Right lobe of liver (tissue), 4 donors: ENCODE measurements around a stretch of chr20.

DNA sequence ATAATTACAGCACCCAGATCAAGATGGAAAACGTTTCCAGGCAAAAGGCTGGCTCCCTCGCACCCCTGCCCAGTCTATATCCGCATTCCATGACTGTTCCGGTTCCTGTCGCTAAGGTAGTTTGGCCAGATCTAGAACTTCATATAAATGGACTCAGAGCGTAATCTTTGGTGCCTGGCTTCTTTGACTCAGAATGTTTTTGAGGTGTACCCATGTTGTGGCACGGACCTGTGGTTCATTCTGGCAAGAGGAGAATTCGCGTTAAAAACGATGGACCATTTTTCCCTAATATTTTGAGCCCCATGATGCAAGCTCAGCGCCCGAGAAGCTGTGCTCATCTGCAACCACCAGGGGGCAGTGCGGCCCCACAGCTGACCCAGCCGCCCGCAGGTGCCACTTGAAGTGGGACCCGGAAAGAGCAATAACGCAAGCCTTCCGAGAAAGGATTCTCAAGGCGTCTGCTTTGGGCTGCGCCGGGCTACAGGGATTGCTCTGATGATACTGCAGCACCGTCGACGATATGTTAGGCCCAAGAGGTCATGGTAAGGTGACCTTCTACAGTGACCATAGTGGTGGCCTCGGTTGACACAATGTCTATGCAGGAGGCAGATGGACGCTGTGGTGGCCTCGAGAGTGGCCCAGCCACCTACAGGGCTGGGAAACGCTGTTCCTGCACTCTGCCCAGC, 160.2 kb downstream of the ZMYND8 start:
- PRO-cap, 4 experiments: no peak in any of the 4 experiments
- RAMPAGE, long total RNA, 2 experiments: no peak in any of the 2 experiments

DNA sequence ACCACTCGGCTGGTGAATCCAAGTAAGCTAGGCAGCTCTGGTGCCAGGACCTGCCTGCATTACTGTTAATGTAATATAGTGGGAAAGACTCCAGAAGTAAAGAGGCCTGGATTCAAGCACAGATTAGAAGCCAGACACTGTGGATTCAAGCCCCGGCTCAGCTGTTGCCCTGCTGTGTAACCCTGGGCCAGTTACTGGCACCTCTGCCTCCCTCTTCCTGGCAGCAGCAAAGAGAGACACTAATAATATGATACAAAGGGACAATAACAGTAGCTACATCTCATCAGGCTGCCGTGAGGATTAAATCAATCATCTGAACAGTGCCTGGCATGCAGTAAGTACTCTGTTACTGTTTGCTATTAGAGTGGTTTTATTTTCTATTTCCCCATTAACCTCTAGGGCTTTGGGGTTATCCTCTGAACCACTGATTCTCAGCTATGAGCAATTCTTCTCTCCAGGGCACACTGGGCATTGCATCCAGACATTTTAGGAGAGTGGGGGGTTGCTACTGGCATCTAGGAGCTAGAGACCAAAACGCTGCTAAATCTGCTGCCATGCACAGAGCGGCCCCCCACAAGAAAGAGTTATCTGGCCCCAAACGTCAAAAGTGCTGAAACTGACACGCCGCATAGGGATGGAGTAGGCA, 92.9 kb downstream of the ZMYND8 start:
- PRO-cap, 4 experiments: no peak in any of the 4 experiments
- RAMPAGE, long total RNA, 2 experiments: no peak in any of the 2 experiments

GRCh38 chr20:47319394-47319642, 37.2 kb downstream of the ZMYND8 start:
- PRO-cap, 4 experiments: no peak in any of the 4 experiments
- RAMPAGE, long total RNA, 2 experiments: no peak in any of the 2 experiments

- PRO-cap, 4 experiments: no peak in any of the 4 experiments
- RAMPAGE, long total RNA, 2 experiments: no peak in any of the 2 experiments
These were observed 30.0 kb downstream of the ZMYND8 start for GRCh38 chr20:47326569-47326895.

- PRO-cap, 4 experiments: no peak in any of the 4 experiments
- RAMPAGE, long total RNA, 2 experiments: no peak in any of the 2 experiments
These were observed 27.5 kb downstream of the ZMYND8 start for GRCh38 chr20:47328986-47329459.

DNA sequence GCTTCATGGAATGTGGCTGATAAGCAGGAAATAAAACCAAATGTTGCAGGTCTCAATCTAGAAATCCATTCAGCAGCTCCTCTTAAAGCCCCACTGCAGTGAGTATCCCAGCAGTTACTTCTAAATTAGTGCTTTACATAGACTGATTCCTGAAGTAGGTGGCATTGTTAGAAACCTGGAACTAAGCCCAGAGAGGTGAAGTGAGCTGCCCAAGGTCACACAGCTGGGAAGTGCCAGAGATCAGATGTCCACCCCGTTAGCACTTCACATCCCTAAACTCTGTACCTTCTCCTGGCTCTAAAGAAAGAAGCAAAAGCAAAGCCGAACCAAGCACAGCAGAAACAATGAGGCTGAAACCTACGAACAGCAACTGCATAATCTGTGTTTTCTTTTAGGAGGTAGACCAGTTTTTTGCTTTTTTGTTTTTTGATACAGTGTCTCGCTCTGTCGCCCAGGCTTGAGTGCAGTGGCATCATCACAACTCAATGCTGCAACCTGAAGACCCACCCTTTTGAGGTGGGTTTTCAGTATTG, 3.0 kb upstream of the ZMYND8 start:
- PRO-cap, 4 experiments: no peak in any of the 4 experiments
- RAMPAGE, long total RNA, 2 experiments: no peak in any of the 2 experiments

DNA sequence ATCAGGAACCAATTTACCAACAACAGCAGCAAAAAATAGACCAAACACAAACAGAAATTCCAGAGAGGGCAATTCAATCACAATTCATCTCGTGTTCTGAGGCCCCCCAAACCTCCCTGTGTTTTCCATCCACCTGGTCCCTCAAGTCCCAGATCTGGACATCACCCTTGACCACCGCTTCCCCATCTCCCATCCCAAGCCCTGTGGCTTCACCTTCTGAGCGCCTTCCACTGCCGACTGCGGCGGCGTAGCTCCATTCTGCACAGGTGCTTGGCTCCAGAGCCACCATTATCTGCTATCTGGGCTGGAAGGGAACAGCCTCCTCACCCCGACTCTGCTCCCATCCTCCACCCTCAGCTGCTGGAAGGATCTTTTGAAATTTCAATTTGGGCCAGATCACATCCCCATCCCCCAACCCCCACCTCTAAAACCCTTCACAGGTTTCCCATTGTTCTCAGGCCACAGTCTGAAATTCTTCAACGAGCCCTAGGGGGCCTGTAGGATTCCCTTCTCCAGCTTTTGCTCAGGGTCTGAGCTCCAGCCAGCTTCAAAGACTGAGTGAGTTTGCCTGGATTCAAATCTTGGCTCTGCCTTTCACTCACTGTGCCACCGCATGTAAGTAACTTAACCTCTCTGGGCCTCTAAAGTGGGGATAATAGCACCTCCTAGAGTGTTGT, 12.5 kb upstream of the ZMYND8 start:
- PRO-cap, 4 experiments: no peak in any of the 4 experiments
- RAMPAGE, long total RNA, 2 experiments: no peak in any of the 2 experiments

DNA sequence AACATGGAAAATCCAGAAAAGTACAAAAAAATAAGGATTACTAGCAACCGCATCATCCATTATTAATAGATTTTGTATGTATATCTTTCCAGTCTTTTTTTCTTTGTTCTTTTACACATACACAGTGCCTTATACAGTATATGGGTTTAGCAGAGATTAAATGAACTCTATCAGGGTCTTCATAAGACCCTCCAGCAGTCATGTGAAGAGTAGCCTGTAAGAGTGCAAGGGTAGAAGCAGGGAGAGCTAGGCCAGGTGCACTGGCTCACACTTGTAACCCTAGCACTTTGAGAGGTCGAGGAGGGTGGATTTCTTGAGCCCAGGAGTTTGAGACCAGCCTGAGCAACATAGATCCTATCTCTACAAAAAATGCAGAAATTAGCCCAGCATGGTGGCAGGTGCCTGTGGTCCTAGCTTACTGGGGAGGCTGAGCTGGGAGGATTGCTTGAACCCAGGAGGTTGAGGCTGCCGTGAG, 31.7 kb downstream of the NCOA3 start:
- PRO-cap, 4 experiments: no peak in any of the 4 experiments
- RAMPAGE, long total RNA, 2 experiments: no peak in any of the 2 experiments

DNA sequence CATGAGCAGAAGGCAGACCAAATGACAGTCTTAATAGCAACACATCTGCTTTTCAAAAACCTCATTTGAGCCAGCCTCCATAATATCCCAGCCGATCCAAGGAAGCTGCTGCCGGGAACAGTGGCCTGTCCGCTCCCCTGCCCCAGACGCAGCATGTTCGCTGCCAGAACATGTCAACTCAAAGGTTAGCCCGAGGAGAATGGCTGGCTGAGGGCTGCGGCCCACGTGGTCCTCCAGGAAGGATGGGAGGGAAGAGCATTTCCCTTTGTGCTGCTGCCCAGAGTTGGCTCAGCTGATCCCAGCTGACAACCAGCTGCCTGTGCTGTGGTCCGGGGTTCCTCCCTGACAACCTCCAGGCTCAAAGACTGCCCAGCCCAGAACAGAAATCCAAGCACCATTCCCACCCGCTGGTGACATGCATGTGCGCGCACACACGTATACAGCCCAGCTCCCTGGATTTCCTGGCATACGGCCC, 102.9 kb downstream of the SULF2 start:
- PRO-cap, 4 experiments: no peak in any of the 4 experiments
- RAMPAGE, long total RNA, 2 experiments: no peak in any of the 2 experiments

DNA sequence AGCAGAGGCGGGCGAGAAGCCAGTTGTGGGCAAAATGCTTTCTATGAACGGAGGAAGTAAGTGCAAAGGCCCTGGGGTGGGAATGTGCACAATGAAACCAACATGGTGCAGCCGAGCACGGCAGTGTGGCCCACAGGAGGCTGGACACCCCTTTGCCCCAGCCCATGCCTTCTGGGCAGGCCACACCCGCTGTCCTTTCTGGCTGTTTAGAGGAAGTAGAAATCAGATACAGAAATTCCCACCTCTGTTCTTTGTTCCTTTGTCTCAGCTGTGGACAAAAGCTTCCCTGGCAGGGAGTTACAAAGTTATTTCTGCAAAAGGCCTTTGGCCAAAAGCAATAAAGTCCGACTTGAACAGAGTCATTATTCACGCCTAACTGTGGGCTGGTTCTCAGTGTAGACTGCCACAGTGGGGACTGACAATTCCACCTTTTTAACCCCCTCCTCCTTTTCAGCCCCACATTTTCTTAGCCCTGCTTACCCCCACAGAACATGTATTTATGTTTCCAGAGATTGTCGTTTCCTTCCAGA, 11.8 kb downstream of the SULF2 start:
- PRO-cap, 4 experiments: no peak in any of the 4 experiments
- RAMPAGE, long total RNA, 2 experiments: no peak in any of the 2 experiments

GRCh38 chr20:47844170-47844865, 59.0 kb upstream of the SULF2 start:
- PRO-cap, 4 experiments: no peak in any of the 4 experiments
- RAMPAGE, long total RNA, 2 experiments: no peak in any of the 2 experiments

DNA sequence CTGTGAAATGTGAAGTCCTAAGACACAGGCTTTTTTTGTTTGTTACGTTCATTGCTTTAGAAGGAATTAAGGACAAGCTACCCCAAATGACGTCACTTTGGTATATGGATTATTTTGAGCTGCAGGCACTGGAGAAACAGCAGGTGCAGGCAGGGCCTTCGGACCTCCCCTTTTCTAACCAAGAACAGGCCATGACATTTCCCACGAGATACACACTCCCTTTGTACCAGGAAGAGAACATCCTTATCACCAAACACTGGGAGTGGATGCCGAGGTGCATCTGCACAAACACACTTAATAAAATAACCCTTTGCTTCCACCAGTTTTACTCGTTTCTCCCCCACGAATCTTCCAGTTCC, 418.0 kb upstream of the SULF2 start:
- PRO-cap, 4 experiments: no peak in any of the 4 experiments
- RAMPAGE, long total RNA, 2 experiments: no peak in any of the 2 experiments

GRCh38 chr20:48295271-48295857, 510.1 kb upstream of the SULF2 start:
- PRO-cap, 4 experiments: no peak in any of the 4 experiments
- RAMPAGE, long total RNA, 2 experiments: no peak in any of the 2 experiments

- PRO-cap, 4 experiments: no peak in any of the 4 experiments
- RAMPAGE, long total RNA, 2 experiments: start-site peak on the minus strand in 1 of 2 experiments, at chr20:48681220-48681451 at its widest, 7 reads per replicate
These were observed 147.0 kb downstream of the PREX1 start for GRCh38 chr20:48680650-48681389.

GRCh38 chr20:48688642-48689318, 139.0 kb downstream of the PREX1 start:
- PRO-cap, 4 experiments: no peak in any of the 4 experiments
- RAMPAGE, long total RNA, 2 experiments: no peak in any of the 2 experiments

GRCh38 chr20:48700666-48701073, 127.1 kb downstream of the PREX1 start:
- PRO-cap, 4 experiments: peak in 1 of 4 experiments; most common plus-strand start chr20:48700949 (in 1)
- RAMPAGE, long total RNA, 2 experiments: start-site peak on the minus strand in 1 of 2 experiments, at chr20:48700754-48701009 at its widest, 8 reads per replicate

DNA sequence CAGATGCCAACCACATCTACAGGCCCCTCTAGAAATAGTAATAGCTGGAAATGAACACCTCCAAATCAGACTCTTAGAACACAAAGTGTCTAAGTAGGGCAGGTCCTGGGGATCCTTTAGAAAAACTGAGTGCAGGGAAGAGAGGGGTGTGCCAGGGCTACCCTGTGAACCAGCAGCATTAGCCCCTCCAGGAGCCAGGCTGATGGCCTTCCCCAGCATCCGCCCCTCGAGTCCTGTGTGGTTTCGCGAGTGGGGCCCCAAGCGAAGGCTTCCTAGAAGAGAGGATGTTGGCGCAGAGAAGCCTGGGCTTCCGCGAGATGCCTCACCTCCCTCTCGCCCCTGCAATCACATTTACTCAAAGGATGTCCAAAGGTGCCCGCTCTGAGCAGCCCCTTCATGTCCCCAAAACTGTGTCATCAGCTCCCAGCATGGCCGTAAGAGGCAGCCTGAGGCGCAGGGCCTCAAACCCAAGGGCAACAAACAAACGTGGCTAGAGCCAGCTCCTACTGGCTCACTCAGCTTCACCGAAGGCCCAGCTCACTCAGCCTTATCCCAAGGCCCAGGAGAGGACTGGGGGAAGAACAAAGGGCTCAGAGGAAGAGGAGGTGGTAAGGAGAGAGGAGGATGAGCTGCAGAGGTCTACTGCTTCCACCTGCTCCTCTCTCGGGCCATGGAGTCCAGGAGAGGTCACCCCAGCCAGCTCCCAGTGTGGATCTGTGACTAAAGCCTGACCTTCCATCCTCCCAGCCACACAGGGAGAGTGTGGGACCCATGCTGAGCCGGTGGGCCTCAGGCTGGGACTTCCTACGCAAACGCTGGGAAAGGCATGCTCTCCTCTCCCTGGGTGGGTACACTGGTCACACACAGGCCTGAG, 111.6 kb downstream of the PREX1 start:
- PRO-cap, 4 experiments: no peak in any of the 4 experiments
- RAMPAGE, long total RNA, 2 experiments: no peak in any of the 2 experiments

- PRO-cap, 4 experiments: no peak in any of the 4 experiments
- RAMPAGE, long total RNA, 2 experiments: no peak in any of the 2 experiments
These were observed 90.3 kb downstream of the PREX1 start for GRCh38 chr20:48737283-48738136.

DNA sequence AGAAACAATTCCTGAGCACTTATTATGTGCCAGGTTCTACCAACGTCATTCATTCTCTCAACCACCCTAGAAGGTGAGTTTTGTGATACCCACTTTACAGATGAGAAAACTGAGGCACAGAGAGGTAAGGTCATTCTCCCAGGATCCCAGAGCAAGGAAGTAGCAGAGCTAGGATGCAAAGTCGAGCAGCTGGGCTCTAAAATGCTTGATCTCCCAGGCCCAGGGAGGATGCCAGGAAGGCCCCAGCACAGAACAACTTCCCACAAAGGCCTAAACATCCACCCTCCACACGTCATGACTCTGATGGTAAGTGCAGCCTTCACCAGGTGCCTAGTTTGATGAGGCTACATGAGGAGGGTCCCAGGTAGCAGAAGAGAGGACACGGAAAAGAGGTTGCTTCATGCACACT, 85.5 kb downstream of the PREX1 start:
- PRO-cap, 4 experiments: no peak in any of the 4 experiments
- RAMPAGE, long total RNA, 2 experiments: no peak in any of the 2 experiments

GRCh38 chr20:48772293-48772999, 55.4 kb downstream of the PREX1 start:
- PRO-cap, 4 experiments: peak in 2 of 4 experiments; most common plus-strand start chr20:48772660 (in 2); most common minus-strand start chr20:48772417 (in 1)
- RAMPAGE, long total RNA, 2 experiments: no peak in any of the 2 experiments